ENCODE measurements around a stretch of chr12.

- PRO-cap = no peak
- RRBS, 2 experiments = no CpG with 5 or more reads among the region's 4 CpGs
These were observed 489 bp upstream of the SHMT2 start for GRCh38 chr12:57229042-57229402.

GRCh38 chr12:57377058-57377540 is 53.7 kb downstream of the R3HDM2 start:
- PRO-cap = no peak
- RRBS, 2 experiments = no CpG with 5 or more reads among the region's 3 CpGs

GRCh38 chr12:57408474-57408854 is 22.4 kb downstream of the R3HDM2 start:
- PRO-cap = no peak
- RRBS, 2 experiments = no CpG with 5 or more reads among the region's 3 CpGs

DNA sequence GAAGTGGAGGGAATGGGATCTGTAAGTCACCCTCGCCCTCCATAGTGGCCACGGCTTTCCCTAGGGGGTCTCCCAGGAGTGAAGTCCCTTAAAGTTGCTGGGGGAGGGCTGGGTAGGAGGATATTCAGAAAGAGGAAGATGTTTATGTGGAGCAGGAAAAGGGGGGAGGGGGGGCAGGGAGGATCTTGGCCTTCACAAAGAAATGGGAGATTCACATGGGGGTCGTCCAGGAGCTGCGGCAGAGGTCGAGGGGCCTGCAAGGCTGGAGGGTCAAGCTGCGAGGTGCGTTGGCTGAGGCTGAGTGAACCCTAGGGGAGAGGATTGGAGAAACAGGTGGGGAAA is 3.0 kb downstream of the ARHGAP9 start:
- PRO-cap = no peak
- RRBS, 2 experiments = no CpG with 5 or more reads among the region's 7 CpGs

GRCh38 chr12:57514425-57515653 is 5.5 kb downstream of the DDIT3 start:
- PRO-cap = no peak
- RRBS, 2 experiments = no CpG with 5 or more reads among the region's 16 CpGs

DNA sequence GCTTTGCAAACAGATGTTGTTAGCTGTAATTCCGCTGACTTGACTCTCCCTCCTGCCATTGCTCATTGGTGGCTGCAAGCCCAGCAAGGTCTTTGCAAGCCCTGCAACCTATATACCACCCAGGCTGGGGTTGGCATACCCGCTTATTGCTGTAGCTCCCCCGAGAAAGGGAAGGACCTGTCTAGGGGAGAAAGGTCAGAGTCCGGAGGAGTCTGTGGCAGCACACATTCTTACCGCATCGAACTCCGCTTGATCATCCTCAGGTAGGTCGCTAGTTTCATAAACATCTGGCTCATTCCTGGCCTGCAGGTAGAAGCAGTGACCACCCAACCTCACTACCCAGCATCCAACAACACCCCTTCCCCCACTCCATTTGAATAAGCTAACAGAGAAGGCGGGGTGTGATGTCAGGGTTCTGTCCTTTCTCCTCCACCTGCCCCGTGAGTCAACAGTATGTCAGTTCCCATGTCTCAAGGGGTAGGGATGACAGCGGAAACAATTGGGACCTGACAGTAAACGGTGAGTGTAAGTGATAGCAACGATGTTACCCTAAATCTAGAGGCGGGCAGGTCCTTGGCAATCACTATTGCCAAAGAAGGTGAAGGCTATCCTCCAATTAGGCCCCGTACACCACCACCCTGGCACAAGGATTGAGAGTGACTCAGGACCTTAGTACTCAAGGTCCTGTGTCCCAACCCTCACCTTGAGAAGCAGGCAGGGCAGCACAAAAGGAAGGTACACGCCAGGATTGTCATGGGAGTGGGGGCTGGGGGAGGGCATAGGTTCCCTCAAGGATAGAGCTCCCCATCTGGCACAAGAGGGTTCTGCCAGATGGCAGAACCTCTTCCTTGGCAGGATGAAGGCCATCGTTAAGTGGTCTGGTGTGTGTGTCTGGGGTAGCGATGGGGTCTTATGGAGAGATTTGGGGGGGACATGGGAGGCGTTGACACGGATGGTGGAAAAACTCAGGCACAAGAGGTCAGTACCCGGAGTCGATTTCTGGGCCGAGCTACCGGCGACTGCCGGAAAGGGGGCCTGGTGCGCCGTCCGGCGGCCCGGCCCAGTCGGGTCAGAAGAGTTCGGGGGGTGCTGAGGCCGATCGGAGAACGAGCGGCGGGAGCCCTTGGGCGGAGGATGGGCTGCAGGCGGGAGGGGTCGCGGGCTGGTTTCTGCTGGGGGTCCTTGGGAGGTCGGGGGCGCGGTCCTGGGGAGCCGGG is 790 bp downstream of the DCTN2 start:
- PRO-cap = unidirectional peak, plus-strand start at position 459 of the sequence
- RRBS, 2 experiments = no CpG with 5 or more reads among the region's 46 CpGs

GRCh38 chr12:57604965-57606193 is 755 bp downstream of the DTX3 start:
- PRO-cap = no peak
- RRBS, 2 experiments = 2 to 3% methylated on average over 16 of the region's 34 CpGs

GRCh38 chr12:57715521-57716566 is 21.9 kb downstream of the OS9 start:
- PRO-cap = no peak
- RRBS, 2 experiments = 100% methylated on average over 2 of the region's 19 CpGs; no CpG with 5 or more reads in 1 of the 2 experiments

DNA sequence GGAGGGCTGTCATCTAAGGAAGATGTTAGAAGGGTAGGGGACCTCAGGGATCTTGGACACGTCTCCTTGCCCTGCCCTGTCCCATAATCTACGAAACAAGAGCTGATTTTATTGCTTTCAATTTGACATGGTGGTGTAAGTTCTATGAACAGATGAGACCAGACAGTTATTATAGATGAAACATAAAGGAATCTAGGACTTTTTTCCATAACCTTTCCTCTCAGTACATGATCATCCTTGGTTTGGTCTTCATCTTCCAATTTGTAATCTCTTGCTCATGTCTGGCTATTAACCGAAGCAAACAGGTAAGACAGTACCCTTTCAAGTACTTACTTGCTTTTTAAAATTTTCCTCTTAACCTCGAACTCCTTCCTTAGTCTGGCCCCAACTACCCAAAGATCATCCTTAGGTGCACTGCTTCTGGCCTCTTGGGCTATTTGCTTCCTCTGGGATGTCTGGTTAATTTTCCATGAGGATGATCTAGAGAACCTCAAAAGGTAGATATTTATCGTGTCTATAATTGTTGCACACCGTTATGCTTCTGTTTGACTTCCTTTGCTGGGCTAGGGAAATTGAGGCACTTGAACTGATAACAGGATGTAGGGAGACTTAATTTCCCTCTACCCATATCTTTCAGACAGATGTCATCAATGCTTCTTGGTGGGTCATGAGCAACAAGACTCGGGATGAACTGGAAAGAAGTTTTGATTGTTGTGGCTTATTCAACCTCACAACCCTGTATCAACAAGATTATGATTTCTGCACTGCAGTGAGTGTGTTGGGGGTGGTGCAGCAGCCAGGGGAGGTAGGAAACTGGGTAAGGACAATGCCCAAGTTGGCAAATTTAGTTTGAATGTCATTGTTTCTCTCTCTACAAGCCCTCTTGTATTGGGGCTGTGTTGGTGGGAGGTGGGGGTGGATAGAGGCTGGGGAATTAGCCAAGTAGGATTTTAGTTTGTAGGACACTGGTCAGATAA is 1.4 kb downstream of the TSPAN31 start:
- PRO-cap = no peak
- RRBS, 2 experiments = no CpG with 5 or more reads among the region's 7 CpGs

GRCh38 chr12:57748185-57748562 is 3.3 kb downstream of the TSPAN31 start:
- PRO-cap = no peak
- RRBS, 2 experiments = no CpG with 5 or more reads among the region's 2 CpGs

GRCh38 chr12:57771414-57771970 is 413 bp downstream of the METTL1 start:
- PRO-cap = bidirectional peak, plus-strand start at chr12:57771846, minus-strand start at chr12:57771850
- RRBS, 2 experiments = 1 to 6% methylated on average over 3 to 4 of the region's 19 CpGs

- PRO-cap = no peak
- RRBS, 2 experiments = no CpG with 5 or more reads among the region's 8 CpGs
These were observed 14.1 kb downstream of the TSFM start for GRCh38 chr12:57796532-57797141.

DNA sequence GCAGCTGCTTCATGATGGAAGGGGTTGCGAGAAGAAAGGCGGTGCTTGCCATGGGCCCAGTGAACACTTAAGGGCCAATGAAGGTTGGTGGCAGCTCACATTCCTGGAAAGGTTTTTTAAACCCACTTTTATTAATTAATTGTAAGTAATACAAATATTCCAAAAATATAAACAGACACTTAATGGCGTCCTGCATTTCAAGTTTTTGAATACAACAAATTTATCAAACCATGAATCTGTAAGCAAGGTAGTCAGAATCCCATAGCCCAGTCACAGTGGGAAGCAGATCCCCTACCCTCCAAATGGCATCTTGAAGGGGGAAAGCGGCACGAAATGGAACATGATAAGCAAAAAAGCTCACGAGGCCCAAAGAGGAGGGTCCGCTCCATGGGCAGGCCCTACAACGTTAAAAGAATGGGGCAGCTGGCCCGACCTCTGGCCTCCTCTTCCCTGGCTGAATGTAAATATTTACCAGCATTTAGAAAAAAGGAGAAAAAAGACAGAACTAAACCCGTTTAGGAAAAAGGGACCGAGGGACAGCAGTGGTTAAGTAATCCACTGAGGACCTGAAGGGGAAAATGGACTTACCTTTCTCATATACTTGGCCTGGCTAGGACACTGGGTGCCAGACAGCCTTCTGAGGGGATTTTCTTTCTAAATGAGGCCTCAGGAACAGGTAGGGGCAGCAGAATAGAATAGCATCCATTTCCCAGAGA is 1.5 kb upstream of the AVIL start:
- PRO-cap = no peak
- RRBS, 2 experiments = no CpG with 5 or more reads among the region's 11 CpGs

- PRO-cap = no peak
- RRBS, 2 experiments = no CpG with 5 or more reads among the region's 10 CpGs
These were observed 4.0 kb upstream of the AVIL start for GRCh38 chr12:57822470-57823030.

GRCh38 chr12:57825920-57826285 is 7.4 kb upstream of the AVIL start:
- PRO-cap = no peak
- RRBS, 2 experiments = no CpG with 5 or more reads among the region's 2 CpGs

GRCh38 chr12:57826775-57827269 is 8.3 kb upstream of the AVIL start:
- PRO-cap = no peak
- RRBS, 2 experiments = no CpG with 5 or more reads among the region's 1 CpG

DNA sequence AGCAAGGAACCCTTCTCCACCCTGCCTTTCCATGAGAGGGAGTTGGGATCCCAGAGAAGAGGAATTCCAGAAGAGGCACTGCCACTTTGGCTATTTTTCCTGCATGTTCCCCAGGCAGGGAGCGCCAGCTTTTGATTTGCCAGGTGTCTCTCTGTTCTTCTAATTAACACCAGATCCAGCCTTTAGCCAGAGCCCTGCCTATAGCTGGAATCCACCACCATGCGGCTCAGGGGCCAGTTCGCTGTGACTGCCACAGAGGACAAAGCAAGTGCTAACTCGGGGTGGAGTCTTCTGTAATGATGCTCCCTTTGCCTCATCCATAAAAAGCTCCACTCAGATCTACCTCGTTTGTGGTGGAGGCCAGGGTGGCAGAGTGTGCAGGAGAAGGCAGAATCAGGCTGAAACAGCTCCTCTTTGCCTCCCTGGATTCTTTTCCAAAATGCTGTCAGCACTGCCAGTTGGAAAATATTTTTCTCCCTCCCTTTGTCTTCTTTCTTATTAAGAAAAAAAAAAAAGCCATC is 17.9 kb upstream of the CTDSP2 start:
- PRO-cap = no peak
- RRBS, 2 experiments = no CpG with 5 or more reads among the region's 5 CpGs

GRCh38 chr12:57898163-57898915 is 43.0 kb upstream of the ATP23 start:
- PRO-cap = no peak
- RRBS, 2 experiments = no CpG with 5 or more reads among the region's 6 CpGs

- PRO-cap = unidirectional peak, minus-strand start at chr12:58907086
- RRBS, 2 experiments = no CpG with 5 or more reads among the region's 3 CpGs
These were observed 13.4 kb downstream of the LRIG3 start for GRCh38 chr12:58906871-58907392.

DNA sequence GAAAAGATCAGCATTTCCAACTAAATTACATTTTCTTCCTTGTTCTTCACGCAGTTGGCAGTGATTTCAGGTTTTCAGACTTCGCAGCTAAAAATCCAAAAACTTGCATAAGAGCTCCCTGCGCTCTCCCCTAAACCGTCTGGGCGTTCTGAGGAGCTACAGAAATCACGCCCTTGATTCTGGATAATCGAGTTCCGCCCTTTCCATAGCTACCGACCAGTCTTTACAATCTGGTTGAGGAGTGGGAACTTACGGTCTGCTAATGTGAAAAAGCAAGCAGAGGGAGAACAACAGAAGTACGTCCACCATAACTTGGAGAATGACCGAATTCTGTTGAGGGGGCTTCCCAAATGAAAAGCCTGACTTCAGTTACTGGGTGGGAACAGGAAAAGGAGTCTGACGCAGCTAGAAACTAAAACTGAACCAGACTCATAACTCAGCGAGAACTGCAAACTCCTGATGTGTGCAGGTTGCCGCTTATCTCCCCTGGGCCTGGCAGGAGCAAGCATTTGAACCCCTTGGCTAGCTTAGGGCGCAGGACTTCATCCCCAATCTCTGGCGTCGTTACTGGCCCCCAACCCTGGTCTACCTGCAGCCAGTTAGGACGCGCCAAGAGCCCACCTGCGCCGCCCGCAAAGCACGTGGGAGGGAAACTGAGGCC is 1.0 kb downstream of the LRIG3 start:
- PRO-cap = bidirectional peak, plus-strand start outside the sequence, minus-strand start at position 569 of the sequence
- RRBS, 2 experiments = no CpG with 5 or more reads among the region's 24 CpGs

Data from astrocyte (in vitro differentiated cells and primary cell).